Measurements from ENCODE around the genes COPS2, SLC27A2 and USP8.

DNA sequence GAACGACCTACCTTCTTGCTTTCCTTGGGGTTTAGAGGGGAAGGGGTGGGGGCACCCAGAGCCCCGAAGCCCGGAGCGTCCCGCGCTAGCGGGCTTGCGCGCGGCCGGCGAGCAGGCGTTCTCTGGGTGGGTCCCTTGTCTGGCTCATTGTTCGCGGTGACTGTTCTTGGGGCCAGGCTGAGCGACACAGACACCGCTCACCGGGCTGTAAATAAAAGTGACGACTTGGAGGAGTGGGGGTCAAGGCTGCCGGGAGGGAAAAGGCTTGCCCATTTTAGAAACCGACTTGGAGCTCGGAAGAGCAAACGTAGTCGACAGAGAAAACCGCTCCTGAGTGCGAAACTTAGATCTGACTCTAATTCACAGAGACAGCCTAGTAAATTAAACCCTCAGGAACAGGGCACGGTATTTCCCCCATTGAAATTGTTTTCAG is 532.3 kb upstream of the SEMA6D start:
- PRO-cap = no peak

- PRO-cap = no peak
Measured at GRCh38 chr15:47718021-47719114, 1.1 kb downstream of the SEMA6D start.

GRCh38 chr15:48043244-48043491 is 77.6 kb upstream of the SLC24A5 start:
- PRO-cap = no peak

DNA sequence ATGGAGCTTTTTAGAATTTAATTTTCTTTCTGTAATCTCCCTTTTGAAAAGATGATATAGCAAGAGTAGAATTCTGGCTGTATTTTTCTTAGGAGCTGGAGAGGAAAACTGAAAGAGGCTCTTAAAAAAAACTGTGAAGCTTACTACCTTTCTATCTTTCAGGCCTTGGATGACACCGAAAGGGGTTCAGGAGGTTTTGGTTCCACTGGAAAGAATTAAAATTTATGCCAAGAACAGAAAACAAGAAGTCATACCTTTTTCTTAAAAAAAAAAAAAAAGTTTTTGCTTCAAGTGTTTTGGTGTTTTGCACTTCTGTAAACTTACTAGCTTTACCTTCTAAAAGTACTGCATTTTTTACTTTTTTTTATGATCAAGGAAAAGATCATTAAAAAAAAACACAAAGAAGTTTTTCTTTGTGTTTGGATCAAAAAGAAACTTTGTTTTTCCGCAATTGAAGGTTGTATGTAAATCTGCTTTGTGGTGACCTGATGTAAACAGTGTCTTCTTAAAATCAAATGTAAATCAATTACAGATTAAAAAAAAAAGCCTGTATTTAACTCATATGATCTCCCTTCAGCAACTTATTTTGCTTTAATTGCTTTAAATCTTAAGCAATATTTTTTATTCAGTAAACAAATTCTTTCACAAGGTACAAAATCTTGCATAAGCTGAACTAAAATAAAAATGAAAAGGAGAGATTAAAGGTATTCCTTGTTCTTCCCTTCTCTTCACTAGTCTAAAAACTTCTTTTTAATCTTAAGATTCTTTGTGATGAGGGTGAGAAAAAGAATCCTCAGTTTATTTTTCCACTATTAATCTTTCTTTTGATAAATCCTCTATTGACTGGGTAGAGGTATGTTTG is 10.9 kb downstream of the DUT start:
- PRO-cap = no peak

DNA sequence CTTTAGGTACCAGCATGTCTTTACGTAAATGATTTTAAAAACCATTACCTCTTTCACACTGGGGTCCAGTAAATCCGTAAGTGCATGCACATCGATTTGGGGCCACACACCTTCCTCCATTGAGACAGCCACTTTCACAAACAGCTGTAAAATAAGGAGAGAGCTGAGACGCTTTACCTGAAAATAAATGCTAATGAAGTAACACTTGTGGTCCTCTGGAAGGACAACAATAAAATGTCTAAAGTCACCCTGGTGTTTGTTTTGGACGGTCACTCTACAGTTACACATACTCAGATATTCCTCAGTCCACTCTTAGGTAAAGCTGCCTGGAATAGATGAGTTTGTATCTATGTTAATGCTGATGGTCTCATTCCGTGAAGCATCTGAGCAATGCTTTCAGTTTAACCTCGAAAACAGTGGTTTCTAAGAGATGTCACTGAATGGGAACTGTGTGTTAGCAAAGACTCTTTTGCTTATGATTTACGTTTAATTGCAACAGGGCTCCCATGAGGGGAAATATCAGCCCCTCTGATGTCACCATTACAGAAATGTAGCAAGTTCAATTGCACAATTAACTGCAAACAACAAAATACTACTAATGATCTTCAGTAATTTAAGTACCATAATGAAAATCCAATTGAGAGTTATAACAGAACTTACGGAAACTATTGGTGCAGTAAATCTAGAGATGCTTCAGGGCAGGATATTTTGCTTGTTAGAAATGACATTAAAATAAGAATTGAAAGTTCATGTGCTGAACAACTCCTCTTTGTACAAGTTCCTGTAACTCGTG is 49.1 kb downstream of the FBN1 start:
- PRO-cap = no peak

DNA sequence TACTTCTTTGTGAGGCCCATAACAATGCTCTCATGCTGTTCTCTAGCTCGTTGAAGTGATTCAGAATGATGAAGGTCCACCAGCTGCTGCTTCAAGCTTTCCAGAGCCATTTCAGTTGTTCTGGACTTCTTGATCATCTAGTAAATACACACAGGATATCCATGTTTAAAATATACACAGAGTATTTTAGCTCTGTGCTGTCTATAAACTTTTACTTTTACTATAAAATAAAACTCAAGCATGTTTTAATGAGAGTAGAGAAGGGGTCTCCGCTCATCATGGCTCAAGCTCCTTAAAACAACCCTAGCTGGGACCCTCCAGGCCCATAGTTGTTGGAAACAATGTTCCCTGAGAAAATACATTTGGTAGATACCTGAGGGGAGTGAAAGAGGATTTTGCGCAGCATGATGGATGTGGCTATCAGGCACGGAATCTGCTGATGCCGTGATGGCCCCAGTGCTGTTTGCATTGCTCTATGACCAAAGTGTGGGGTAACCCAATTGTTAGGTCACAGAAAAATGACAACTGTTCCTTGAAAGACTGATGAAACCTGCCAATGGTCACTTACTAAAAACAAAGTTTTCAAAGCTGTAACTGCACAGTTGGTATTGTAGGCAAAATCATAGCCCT is 21.9 kb downstream of the CEP152 start:
- PRO-cap = no peak

DNA sequence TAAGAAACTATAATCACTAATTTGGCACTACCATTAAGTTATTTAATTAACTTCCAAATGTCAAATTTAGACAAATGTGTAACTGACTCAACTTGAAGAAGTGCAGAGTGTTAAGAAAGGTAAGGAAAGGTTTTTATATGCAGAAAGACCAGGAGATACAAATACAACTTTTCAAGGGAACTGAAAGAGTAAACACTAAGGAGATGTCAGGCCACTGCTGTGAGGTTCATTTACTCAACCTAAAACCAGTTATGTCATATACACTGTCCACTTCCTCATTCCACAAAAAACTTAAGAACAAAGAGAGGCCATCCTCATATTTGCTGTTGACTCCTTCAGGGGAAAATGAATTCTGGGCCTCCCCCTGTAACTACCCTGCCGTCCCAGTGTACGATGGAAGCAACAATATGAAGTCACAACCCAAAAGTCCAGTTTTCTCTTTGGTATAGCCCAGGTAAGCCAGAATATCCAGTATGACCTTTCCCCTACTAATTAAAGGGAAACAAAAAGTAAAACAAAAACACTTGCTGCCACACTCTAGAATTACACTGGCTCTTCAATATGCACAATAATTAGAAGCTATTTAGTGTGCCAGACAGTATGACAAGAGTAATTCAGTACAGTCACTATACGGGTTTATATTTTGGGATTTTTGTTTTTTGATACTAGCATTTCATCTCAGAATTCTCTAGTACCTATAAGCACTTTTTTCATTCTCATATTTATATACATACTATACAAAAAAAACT is 16.2 kb downstream of the CEP152 start:
- PRO-cap = no peak

DNA sequence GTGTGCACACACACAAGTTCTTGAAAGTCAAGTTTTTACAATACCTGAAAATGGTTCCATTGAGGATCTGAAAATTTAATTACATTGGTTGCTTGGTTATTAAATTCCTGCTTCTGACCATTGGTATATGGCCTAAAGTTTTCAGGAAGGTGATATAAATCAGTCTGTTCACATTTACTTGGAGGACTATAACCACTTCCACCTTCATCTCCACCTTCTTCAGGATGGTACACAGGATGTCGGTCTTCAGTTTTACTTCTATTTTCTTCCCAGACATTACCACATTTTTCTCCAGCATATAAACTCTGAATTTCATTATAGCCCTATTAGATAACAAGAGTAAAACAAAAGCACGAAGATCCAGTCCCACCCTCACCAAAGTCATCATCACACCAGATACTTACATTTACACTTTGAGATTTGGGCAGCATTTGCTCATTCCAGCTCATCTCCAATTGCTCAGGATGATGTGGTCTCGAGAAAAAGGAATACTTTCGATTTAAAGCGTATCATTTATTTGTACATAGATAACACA is 13.5 kb downstream of the CEP152 start:
- PRO-cap = no peak

GRCh38 chr15:48946062-48946847 is 17.5 kb downstream of the SHC4 start:
- PRO-cap = no peak

GRCh38 chr15:49155265-49156233 is at the start of gene COPS2:
TSS of gene COPS2 (minus strand) at chr15:49155599.
- PRO-cap = bidirectional peak, plus-strand start at chr15:49155816, minus-strand start at chr15:49155604

- PRO-cap = no peak
Measured at GRCh38 chr15:49279799-49280200, 109.8 kb downstream of the GALK2 start.

- PRO-cap = no peak
Measured at GRCh38 chr15:49331767-49332634, 91.0 kb upstream of the FGF7 start.

DNA sequence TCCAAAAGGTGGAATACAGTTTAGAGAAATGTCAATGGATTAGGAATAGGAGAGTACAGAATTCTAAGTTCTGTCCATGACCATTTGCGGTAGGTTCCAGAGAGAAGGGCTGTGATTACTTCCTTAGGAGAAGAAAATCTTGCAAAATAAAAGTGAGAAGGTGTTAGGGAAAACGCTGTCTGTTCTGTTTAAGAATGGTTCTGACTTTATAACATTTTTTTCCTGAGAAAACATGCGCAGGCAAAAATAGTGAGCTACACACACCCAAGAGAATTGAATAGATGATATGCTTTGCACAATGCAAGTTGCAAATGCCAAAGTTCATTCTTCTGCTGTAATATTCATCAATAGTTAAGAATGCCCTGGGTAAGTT is 99.2 kb downstream of the DTWD1 start:
- PRO-cap = no peak

- PRO-cap = no peak
Measured at GRCh38 chr15:50055218-50056084, 63.6 kb downstream of the ATP8B4 start.

DNA sequence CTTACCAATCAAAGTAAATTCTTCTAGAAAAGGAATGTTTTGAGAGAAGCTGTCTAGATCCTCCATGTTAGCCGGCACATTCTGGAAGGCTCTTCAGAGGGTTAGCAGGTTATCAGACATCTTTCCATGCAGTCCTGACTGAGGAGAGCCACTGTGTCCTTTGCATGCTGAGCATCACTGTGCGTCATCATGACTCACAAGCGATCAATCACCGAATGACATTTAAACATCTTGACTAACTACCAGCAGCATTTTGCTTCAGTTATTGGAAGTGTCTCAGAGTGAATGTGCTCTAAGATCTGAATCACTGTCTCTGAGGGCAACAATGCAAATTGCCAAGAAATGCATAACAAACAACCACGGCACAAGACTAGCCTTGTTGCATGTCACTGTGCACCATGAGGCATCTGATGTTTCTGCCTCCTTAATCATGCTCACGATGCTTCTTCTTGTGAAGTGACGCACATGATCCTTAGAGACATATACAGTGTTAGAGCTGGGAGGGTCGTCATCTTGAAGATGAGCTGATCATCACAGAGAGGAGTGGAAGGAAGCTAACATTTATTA is 18.3 kb upstream of the ATP8B4 start:
- PRO-cap = no peak

- PRO-cap = no peak
Measured at GRCh38 chr15:50181839-50182551, at the start of gene SLC27A2. TSS of gene SLC27A2 (plus strand) at chr15:50182196.

- PRO-cap = no peak
Measured at GRCh38 chr15:50182552-50183162, 661 bp downstream of the SLC27A2 start.

- PRO-cap = no peak
Measured at GRCh38 chr15:50247769-50248274, 17.7 kb downstream of the HDC start.

DNA sequence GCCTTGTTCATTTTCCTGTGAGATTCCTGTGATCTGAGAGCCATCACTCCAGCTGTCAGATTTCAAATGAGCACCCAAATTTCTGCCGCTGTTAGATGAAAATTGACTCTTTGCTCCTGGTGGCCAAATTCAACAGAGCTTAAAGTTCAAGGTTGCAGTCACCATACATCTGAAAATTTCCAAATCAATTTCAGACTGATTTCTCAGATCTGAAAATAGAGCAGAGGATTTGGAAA is 16.6 kb downstream of the HDC start:
- PRO-cap = no peak

GRCh38 chr15:50423865-50424641 is at the start of gene USP8:
TSS of gene USP8 (plus strand) at chr15:50424405.
- PRO-cap = bidirectional peak, plus-strand start at chr15:50424456, minus-strand start at chr15:50424138

Data from mesothelial cell of epicardium (in vitro differentiated cells).